Fibroblast of villous mesenchyme (primary cell): ENCODE measurements around a stretch of chr17.

DNA sequence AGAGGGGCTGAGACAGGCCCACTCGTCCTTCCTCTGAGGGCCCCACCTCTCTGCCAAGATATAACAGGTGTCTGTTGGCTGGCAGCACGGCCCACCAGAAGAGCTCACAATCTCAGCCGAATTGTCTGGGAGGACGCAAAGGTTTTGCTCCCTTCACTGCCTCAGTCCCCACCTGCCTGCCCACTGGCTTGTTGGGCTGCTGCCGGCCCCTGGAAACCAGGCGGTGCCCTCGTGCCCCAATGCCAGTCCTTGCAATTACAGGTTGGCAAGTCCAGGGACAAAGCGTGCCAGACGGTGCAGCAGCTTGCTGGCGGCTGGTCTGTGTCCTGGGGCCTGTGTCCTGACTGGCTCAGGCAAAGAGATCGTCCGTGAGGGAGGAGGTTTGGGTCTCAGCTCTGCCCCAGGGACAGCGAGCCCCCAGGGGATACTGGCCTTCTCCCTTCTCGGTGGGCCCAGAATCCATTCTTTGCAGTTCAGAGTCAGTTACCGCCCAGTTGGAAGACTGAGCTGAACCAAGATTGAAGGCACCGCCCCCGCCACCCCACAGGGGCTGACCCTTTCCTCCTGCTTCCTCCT lies 24.6 kb upstream of the SPNS2 start:
- CAGE, long polyA plus RNA: no peak

DNA sequence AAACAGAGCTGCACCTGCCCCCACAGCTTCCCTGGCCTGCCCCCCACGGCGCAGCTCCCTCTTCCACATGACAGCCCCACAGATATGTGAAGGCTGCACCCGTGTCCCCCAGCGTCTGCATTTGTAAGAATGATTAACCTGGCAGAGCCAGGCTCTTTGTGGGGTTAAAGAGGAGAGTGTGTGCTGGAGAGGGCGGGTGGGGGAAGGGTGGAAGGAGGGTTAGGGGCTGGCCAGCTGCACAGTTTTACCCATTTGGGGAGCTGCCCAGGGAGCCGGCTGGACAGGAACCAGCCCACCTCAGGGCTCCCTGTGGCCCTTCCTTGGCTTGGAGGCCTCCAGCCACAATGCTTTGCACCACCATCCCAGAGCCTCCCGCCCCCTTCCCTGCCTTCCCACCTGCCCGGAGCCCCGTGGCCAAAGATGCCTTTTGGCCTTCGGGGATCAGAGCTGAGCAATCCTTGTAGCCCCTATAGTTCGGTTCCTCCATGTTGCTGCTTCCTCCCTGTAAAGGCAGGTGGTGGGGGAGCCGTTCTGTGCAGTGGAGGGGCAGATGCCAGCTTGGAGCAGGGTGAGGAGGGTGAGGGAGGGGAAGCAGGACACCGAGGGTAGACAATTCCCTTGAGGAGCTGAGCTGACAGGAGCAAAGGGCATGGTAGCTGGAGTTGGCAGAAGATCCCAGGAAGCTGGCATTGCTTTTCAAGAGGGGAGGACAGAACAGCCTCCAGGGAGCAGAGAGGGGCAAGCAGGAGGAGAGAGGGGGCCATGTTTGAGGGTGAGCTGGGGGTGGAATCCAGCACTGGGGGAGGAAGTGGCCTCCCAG lies 18.0 kb upstream of the SPNS2 start:
- CAGE, long polyA plus RNA: no peak

GRCh38 chr17:4538492-4539061 lies 16.6 kb downstream of the MYBBP1A start:
- CAGE, long polyA plus RNA: no peak

- CAGE, long polyA plus RNA: no peak
These were observed 16.3 kb downstream of the SMTNL2 start for GRCh38 chr17:4600408-4601159.

DNA sequence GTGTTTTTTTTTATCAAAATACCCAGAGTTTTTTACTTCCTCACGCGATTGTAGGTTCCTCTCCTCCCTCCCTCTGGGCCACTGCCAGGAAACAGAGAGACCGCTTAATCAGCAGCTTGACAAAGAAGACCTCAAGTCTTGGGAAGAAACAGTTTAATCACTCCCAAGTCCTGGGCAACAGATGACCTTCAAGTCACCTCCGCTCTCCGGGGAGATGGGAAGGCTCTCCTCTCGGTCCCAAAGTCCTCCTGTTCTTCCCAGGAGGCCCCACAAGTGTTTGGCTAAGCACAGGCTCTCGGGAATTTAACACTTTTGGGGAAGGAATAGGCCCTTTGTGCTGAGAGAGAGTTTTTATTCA lies 23.5 kb downstream of the SMTNL2 start:
- CAGE, long polyA plus RNA: no peak

DNA sequence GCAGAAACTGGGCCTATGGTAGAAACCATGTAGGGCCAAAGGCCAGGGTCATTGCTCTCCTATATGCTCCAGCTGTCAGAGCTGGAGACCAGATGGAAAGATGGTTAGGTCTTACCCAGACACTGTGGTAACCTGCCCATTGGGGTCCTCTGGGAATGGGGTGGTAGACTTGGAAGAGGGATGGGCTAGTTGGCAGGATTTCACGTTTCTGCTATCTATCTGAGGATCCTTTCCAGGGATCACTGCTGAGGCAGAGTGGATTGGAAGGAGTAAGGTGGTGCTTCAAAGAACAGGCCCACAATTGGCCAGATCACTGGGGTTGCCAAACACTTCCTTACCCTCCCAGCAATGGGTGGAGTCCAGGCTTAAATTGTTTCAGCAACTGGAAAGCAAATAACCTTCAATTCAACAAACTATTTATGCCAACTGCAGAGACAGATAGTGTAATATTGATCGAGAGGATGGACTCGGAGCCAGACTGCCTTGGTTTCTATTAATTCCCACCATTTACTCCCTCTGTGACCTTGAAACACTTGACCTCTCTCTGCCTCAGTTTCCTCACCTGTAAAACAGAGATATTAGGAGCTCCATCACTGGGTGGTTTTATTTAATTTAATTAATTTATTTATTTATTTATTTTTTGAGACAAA lies 2.1 kb downstream of the ARRB2 start:
- CAGE, long polyA plus RNA: no peak

- CAGE, long polyA plus RNA: no peak
These were observed 4.3 kb downstream of the ARRB2 start for GRCh38 chr17:4714745-4715027.

DNA sequence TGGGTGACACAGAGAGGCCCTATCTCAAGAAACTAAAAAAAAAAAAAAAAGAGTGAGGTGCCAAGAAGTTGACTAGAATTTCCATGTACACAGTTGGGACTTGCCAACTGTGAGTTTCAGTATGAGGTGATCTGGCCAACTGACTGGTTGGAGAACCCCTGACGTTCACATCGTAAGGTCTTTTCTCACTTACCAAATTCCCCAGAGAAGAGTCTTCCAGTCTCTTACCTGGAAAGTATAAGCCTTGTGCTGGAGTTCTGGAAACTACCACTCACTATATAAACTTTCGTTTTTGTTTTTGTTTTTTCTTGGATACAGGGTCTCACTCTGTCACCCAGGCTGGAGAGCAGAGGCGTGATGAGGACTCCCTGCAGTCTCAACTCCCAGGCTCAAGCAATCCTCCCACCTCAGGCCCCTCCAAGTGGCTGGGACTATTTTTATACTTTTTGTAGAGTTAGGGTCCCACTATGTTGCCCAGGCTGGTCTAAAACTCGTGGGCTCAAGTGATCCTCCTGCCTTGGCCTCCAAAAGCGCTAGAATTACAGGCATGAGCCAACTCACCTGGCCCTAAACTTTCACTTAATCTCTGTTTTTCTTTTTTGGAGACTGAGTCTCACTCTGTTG lies 2.9 kb upstream of the MED11 start:
- CAGE, long polyA plus RNA: no peak

GRCh38 chr17:4766638-4767139 lies 5.0 kb upstream of the TM4SF5 start:
- CAGE, long polyA plus RNA: no peak

- CAGE, long polyA plus RNA: no peak
These were observed 7.9 kb upstream of the C17orf107 start for GRCh38 chr17:4891286-4891891.

GRCh38 chr17:4892801-4893816 lies 6.2 kb upstream of the C17orf107 start:
- CAGE, long polyA plus RNA: no peak

DNA sequence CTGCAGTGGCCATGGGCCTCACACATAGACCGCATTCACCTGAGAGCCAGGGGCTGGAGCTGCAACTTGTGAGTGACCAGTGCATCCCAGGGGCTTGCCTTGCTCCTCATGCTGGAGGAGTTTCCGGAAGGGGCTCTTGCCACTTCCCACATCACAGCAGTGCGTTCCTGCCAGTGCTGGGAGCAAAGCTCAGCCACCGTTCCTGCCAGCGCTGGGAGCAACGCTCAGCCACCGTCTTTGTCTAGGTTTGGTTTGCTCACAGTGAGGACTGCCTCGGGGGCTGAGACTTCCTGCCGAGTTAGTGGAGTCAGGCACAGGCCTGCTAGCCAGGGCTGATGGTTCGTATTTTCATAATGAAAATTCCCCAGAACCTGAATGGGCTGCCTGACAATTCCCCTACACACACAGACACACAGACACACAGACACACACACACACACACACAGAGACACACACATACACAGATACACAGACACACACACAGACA lies 5.4 kb upstream of the CHRNE start:
- CAGE, long polyA plus RNA: no peak

GRCh38 chr17:4945623-4946205 lies 2.6 kb downstream of the PFN1 start:
- CAGE, long polyA plus RNA: start-site peak on the plus strand at chr17:4945675-4945883, 142 and 93 reads in 2 replicates

- CAGE, long polyA plus RNA: no peak
These were observed 884 bp downstream of the PFN1 start for GRCh38 chr17:4947119-4948172.

GRCh38 chr17:4949993-4950891 lies 677 bp upstream of the ENO3 start:
- CAGE, long polyA plus RNA: no peak

GRCh38 chr17:4999482-4999968 lies 1.8 kb downstream of the KIF1C start:
- CAGE, long polyA plus RNA: no peak

DNA sequence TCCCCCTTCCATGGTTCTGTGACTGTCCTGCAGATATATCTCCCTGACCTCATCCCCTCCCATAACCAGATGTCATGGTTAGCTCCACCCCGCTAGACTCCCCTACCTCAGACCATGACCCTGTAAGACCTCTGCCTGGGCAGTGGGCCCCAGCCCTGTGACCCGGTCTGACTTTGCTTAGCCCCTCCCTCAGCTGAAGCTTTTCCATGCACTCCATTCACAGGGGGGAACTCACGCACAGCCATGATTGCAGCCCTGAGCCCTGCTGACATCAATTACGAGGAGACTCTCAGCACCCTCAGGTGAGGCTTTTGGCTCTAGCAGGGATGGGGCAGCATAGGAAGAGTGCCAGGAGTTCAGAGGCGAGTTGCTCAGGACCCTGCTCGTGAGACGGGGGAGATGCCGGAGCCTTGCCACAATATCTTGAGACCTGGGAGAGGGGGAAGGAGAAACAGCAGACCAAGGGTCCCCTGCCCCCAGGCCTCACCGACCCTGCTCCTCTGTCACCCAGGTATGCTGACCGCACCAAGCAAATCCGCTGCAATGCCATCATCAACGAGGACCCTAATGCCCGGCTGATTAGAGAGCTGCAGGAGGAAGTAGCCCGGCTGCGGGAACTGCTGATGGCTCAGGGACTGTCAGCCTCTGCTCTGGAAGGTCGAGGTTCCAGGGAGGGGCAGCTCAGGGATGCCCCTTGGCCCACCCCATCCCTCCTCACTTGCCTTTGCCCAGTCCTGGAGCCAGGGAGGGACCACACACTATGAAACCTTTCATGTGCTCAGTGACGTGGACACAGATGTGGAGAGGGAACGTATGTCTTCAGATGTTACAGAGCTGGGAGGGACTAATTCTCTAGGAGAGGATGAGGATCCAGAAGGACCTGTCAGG lies 6.8 kb downstream of the KIF1C start:
- CAGE, long polyA plus RNA: no peak

GRCh38 chr17:5254882-5255515 lies 20.3 kb upstream of the SCIMP start:
- CAGE, long polyA plus RNA: no peak

DNA sequence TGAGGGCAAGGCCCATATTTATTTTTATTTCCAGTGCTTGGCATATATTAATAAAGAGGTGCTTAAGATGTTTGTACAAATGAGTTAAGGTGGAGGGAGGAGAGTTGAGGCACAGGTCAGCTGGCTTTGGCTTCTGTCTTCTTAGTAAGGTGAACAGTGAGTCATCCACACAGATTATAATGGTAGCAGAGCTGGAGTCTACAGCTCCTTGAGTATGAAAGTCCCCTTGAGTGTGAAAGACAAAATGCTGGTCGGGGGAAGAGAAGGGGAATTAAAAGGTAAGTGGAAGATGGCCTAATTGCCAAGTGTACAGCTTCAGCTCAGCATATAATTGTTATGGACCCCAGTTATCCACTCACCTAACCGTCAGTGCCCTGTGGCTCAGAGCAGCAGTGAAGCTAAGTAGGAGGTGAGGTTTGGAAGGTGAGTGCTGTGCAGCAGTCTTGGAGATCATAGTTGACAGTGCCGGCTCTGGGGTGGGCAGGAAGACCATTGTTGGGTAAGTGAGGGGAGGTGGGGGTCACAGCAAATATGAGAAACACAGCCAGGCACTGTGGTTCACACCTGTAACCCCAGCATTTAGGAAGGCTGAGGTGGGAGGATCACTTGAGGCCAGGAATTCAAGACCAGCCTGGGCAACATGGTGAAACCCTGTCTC lies 8.2 kb downstream of the C1QBP start:
- CAGE, long polyA plus RNA: no peak

DNA sequence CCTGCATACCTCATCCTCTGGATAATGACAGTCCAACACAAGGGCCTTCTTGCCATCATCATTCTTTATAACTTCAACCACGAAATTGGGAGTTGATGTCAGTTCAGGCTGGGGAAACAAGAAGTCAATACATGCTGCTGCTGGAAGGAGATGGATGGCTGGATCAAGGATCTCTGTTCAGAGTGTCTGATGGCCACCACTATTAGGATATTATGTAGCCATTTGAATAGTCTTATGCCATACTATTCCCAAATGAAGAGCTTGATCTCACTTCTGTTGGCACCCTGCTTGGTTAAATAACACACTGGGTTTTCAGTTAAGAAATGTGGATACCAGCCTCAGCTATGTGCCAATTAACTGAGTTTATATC lies 5.3 kb downstream of the C1QBP start:
- CAGE, long polyA plus RNA: no peak